Metastatic Lung Carcinoma in the Adrenal Gland (tissue), 1 donor: ENCODE results near the genes CACNG4 and PITPNC1.

- PRO-cap = no peak
These were observed 1.2 kb downstream of the GNA13 start for GRCh38 chr17:65055346-65055695.

DNA sequence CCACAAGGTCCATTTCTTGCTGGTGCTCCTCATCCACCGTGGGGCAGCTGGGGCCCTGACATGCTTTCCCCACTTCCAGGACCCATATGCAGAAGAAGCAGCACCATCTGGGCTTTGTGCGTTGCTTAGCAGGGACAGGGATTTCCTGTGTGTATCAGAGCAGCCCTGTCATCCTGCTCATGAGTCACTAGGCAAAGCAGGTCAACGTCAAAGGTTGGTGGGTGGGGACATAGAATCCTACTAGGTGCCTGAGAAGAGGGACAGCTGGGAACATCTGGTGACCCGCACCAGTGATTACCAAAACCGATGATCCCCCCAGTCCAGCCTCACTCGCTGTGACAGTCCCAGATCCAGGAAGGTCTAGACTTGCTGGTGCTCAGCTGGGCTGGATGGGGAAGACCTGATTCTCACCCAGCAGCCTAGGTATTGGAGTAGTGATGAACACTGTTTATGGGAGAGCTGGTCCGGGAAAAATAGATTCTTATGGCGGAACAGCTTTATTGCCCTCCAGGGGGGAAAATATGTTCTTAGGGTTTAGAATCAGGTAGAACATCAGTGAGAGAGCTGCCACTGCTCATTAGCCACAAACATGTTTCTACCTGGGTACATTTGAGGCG lies 27.1 kb downstream of the RGS9 start:
- PRO-cap = no peak

- PRO-cap = no peak
These were observed 66.3 kb downstream of the AXIN2 start for GRCh38 chr17:65495150-65495578.

DNA sequence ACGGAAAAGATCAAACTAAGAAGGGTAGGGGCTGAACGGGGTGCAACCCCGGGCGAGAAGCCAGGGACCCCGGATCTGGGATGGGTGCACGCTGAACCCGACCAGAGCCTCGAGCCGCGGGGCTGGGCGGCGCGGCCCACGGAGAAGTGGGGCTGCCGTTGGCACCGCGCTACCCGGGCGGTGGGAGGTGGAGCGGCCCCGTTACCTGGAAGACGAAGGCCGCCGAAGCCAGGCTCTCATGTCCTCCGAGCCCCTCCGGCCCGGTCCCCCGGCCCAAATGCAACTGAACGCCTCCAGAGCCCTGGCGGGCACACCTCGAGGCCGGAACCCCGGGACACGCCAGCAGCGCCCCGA lies 1.7 kb downstream of the AXIN2 start:
- PRO-cap = no peak

DNA sequence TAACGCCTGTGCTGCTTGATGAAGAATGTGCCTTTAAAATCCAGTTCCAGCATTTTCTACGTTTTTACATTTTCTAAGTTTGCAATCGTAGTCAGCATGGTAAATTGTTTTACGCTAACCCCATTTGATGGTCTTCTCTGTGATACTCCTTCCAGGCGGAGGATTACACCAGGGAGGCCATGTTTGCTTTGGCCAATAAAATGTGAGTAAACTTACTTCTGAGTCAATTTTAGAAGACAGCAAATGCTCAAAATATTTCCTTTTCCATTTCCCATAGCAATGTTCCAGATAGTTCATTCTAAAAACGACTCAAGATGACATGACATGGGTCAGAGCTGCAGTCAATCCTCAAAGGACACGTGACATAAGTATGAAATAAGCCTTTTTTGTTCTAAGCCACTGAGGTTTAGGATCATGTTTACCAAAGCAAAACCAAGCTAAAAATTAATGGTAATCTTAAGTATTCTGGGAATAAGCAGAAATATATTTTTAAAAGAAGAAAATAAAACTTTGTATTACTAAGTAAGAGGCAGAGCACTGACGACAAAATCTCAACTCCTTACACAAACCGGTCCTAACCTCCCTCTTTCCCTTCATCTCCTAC lies 266.3 kb downstream of the CEP112 start:
- PRO-cap = no peak

GRCh38 chr17:66232894-66233475 lies 3.8 kb upstream of the APOH start:
- PRO-cap = no peak

- PRO-cap = no peak
These were observed 28.7 kb downstream of the PRKCA start for GRCh38 chr17:66331046-66331595.

GRCh38 chr17:66539865-66540815 lies 237.7 kb downstream of the PRKCA start:
- PRO-cap = no peak

- PRO-cap = no peak
These were observed 59.7 kb upstream of the CACNG5 start for GRCh38 chr17:66775154-66775695.

- PRO-cap = bidirectional peak, plus-strand start at chr17:66964707, minus-strand start at chr17:66964377
These were observed at the start of gene CACNG4 for GRCh38 chr17:66964125-66964788. Gene CACNG4, plus strand, starts transcription at chr17:66964707.

DNA sequence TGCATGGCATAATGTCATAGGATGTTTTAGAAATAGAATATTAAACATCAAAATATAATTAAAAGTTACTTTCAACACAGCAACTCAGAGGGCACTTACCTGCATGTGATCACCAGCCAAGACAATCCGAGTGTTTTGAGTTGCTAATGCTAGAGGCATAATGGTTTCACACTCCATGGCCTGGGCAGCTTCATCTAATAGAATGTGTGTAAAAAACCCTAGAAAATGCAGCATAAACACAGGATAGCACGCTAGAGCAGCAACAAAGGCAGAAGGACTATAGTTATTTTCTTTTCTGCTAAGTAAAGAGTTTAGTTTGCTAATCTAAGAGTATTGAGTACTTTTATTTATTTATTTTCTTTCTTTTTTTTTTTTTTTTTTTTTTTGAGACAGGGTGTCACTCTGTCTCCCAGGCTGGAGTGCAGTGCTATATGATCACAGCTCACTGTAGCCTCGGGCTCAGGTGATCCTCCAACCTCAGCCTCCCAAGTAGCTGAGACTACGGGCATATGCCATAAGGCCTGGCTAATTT lies 95.2 kb downstream of the HELZ start:
- PRO-cap = no peak

GRCh38 chr17:67246188-67246504 lies 1.1 kb upstream of the HELZ start:
- PRO-cap = no peak

GRCh38 chr17:67289444-67290116 lies 44.6 kb upstream of the HELZ start:
- PRO-cap = no peak

DNA sequence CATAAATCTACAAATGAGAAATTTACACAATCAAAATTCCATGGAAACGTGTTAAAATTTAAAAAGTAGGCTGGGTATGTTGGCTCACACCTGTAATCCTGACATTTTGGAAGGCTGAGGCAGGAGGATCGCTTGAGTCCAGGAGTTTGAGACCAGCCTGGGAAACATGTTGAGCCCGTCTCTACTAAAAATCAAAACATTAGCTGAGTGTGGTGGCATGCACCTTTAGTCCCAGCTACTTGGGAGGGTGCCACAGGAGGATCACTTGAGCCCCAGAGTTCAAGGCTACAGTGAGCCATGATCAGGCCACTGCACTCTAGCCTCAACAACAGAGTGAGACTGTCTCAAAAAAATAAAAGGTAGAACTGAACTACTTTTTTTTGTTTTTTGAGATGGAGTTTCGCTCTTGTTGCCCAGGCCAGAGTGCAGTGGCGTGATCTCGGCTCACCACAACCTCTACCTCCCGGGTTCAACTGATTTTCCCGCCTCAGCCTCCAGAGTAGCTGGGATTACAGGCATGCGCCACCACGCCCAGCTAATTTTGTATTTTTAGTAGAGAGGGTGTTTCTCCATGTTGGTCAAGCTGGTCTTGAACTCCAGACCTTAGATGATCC lies 17.6 kb downstream of the PSMD12 start:
- PRO-cap = no peak

DNA sequence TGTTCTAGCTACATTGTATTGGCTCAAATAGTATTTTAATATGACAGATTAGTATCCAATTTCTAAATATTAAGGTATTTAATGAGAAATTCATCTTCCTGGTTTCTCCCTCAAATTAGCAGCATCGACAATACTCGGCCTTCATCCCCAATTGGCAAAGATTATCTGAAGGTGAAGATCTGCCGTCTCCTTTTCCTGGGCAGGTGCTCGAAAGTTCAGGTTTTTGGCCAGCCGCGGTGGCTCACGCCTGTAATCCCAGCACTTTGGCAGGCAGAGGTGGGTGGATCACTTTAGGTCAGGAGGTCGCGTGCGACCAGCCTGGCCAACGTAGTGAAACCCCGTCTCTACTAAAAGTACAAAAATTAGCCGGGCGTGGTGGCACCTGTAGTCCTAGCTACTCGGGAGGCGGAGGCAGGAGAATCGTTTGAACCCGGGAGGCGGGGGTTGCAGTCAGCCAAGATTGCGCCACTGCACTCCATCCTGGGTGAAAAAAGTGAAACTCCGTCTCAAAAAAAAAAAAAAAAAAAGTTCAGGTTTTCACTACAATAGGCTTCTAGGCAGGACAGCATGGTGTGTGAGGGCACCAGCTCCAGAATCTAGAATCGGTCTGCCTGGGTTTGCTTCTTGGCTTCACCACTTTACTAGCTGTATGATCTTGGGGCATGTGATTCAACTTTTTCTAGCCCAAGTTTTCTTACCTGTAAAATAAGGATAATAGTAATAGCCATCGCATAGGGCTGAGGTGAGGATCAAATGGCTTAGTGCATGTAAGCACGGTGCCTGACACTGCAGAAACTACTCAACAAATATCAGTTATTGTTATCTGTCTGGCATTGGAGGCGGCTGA lies 1.5 kb downstream of the PSMD12 start:
- PRO-cap = no peak

DNA sequence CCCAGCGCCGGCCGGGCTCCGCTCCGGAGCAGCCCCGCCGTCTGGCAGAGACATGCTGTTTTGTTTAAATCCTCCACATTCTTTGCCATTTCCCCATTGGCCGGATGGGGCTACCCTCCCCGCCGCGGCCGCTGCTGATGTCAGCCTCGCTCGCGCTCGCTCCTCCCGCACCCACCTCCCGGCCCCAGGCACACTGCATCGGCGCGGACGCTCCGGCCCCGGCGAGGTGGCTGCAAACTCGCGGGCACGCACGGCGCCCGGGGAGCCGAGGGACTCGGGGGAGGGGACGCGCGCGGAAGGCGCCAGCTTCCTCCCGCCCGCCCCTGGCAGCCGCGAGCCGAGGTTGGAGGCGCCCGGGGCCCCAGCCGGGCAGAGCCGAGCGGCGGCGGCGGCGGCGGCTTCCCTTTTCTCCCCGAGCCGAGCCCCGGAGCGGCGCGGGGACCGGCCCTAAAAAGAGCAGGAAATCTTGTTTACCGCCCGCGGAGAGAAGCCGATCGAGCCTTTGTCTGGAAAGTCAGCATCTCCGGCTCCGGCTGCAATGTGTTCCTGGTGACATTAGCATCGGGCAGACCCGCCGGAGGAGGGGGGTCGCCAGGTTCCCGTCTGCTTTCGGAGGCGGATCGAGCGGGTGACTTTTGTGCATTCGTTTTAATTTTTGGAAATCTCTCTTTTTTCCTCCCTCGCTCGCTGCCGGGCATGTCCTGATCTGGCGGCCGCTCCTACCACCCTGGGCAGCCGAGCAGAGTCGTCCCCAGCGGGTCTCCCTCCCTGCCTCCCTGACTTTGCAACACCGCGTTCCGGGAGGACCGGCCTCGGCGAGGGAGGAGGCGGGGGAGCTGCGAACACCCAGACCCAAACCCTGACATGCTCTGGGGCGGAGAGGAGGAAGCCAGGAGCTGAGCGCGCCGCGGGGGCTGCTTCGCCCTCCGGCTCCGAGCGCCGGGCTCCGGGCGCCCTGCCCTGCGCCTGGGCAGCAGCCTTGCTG lies at the start of gene PITPNC1:
Gene PITPNC1 (plus strand): TSS at position 165 of the 985 bp plus-strand sequence.
- PRO-cap = bidirectional peak, plus-strand start at position 191 of the sequence, minus-strand start at position 43 of the sequence

DNA sequence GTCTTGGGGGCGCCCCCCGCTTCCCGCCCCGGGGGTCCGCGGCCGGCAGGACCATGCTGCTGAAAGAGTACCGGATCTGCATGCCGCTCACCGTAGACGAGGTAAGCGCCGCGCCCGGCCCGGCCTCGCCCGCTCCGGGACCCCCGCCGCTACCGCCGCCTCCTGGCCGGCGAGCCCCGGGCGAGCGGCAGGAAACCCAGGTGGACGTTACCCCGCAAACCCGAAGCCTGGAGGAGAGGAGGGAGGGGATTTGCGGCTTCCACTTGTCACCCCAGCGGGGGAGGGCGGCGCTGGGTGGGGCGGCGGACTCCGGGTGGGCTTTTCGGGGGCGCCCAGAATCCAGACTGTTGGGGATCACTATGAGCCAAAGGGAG lies 1.0 kb downstream of the PITPNC1 start:
- PRO-cap = no peak

- PRO-cap = no peak
These were observed 56.0 kb downstream of the PITPNC1 start for GRCh38 chr17:67432909-67433722.

DNA sequence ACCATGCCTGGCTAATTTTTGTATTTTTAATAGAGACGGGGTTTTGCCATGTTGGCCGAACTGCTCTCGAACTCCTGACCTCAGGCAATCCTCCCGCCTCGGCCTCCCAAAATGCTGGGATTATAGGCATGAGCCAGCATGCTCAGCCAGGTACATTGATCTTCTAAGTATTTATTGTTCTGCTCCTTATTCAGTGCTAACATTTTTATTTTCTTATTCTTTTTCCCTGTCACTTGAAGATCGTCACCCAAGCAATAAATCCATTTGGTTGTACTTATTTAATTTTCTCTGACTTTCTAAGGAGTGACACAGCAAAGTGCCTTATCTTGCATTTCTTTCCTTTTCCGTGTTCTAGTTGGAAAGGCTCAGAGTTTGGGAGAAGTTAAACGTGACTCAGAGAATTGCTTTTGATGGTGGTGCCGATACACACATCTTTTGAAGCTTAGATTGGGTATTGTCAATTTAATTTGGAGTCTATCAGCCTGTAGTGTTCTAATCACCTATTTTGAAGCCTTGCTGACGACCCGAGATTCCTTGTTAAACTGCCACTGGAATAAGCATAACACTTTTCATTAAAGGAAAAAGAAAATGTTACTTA lies 71.9 kb downstream of the PITPNC1 start:
- PRO-cap = no peak

DNA sequence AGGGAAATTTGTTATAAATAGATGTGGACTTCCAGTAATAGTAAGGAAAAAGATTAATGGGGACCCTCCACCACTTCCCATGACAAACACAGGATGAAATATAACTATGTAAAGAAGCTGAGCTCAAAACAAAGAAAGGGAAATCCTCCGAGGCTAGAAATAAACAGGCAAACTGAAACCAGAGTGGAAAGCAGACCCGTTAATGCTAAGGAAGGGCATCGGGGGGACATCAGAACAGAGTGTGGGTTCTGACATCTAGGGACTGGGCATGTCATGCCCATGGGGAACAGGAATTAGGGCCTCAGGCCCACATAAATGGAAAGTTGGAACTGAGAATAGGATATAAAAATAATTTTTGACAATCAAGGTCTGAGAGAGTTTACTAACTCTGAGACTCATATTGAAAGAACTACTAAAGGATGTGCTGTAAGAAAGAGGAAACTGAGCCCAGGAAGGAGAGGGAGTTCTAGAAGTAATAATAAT lies 158.6 kb downstream of the PITPNC1 start:
- PRO-cap = no peak